Skeletal muscle tissue (tissue), 7 donors: ENCODE measurements around a stretch of chr16.

DNA sequence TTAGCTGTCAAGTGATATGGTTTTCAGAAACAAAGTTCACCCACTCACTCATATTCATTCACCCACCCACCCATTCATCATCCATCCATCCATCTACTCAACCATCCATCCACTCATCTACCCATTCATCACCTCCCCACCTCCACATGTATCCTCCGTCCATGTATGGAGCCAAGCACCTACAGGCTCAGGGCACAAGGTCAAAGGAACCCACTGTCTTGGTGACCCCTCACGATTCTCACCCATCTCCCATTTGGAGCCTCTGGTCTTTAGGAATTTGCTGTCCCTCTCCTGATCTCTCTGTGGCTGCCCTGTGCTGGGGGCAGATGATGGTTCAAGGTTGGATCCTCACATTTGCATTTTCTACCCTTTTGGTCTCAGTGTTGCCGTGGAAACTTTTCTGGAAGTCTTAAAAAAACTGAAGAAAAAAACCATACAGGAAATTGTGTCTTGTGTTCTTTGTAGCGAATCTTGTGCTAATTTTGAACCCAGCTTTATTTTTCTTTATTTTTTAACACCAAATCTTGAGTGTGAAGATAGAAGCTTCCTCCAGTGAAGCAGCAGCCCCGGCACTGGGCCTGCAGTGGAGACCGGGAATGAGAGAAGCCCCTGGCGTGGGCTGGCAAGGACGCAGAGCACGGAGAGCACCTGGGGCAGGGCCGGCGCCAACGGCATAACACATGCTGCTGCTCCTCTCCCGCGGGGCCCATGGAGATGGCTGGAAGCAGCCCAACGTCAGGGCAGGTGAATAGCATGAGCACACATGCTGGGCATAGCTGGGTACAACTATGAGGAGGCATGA, 46.1 kb downstream of the IRF8 start:
- PRO-cap, 3 experiments: no peak in any of the 3 experiments
- RAMPAGE, long total RNA: no peak
- RRBS, 2 experiments: 36 to 52% methylated on average over 5 of the region's 15 CpGs

GRCh38 chr16:85979417-85980092, 80.6 kb downstream of the IRF8 start:
- PRO-cap, 3 experiments: no peak in any of the 3 experiments
- RAMPAGE, long total RNA: no peak
- RRBS, 2 experiments: no CpG with 5 or more reads among the region's 17 CpGs

- PRO-cap, 3 experiments: no peak in any of the 3 experiments
- RAMPAGE, long total RNA: no peak
- RRBS, 2 experiments: 38 to 41% methylated on average over 3 of the region's 25 CpGs
Measured at GRCh38 chr16:85982458-85982969, 83.6 kb downstream of the IRF8 start.

DNA sequence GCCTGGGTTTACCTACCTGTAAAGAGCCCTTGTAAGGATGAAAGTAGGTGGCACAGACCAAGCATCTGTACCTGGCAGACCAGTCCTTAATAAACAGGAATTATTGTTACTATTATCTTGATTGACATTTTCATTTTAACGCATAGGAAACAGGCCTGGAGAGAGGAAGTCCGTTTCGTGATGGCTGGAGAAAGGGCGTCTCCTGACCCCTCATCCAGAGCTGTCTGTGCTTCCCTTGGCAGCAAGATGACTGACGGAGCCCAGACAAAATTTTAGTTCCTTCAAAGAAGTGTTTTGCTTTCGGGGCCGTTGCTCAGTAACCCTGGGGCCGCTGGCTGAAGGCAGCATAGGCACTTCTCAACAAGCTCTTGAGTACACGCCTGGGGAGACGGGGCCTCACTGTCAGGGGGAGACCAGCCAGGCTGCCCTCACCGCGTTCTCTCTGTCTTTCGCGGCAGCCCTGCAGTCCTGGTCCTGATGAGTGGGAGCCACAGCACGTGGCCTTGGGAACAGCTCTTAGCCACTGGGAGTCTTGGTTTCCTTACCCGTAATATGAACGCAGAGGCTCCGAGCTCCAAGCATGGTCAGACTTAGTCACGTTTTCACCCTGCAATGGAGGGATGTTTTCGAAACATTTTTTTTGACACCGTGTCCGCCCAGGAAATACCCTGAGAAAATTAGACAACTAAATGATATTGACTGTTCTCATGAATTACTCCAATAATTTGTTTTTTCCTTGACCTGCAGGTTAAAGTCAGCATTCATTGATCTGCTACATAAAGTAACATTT, 86.0 kb downstream of the IRF8 start:
- PRO-cap, 3 experiments: no peak in any of the 3 experiments
- RAMPAGE, long total RNA: no peak
- RRBS, 2 experiments: no CpG with 5 or more reads among the region's 22 CpGs

DNA sequence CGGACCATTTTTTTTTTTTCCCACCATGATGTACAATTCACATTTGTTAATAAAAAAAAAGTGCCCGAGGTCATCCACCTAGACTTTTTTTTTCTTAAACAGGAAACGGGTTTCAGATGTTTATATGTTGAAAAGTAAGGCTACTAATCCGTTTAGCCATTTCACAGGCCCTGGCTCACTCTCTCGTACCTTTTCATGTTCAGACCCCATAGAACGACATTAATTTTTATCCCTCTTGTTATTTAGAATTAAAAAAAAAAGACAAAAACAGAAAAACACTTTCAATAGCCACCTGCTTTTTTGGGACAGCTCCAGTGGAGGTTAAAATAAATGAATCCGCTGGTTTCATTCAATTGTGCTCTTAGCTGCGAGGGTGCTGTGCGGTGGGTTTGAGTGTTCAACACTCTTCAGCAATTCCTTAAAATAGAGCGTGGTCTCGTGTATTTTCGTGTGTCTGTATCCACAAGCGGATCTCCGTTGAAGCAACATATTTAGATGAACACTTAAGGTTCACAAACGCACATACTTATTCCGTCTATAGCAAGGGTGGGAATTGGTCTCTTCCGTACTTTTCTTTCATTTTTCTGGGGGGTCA, 297.6 kb downstream of the IRF8 start:
- PRO-cap, 3 experiments: no peak in any of the 3 experiments
- RAMPAGE, long total RNA: no peak
- RRBS, 2 experiments: no CpG with 5 or more reads among the region's 17 CpGs

- PRO-cap, 3 experiments: no peak in any of the 3 experiments
- RAMPAGE, long total RNA: no peak
- RRBS, 2 experiments: no CpG with 5 or more reads among the region's 16 CpGs
Measured at GRCh38 chr16:86294351-86294994, 215.9 kb upstream of the FOXF1 start.

GRCh38 chr16:86349364-86349829, 160.9 kb upstream of the FOXF1 start:
- PRO-cap, 3 experiments: no peak in any of the 3 experiments
- RAMPAGE, long total RNA: no peak
- RRBS, 2 experiments: no CpG with 5 or more reads among the region's 4 CpGs

DNA sequence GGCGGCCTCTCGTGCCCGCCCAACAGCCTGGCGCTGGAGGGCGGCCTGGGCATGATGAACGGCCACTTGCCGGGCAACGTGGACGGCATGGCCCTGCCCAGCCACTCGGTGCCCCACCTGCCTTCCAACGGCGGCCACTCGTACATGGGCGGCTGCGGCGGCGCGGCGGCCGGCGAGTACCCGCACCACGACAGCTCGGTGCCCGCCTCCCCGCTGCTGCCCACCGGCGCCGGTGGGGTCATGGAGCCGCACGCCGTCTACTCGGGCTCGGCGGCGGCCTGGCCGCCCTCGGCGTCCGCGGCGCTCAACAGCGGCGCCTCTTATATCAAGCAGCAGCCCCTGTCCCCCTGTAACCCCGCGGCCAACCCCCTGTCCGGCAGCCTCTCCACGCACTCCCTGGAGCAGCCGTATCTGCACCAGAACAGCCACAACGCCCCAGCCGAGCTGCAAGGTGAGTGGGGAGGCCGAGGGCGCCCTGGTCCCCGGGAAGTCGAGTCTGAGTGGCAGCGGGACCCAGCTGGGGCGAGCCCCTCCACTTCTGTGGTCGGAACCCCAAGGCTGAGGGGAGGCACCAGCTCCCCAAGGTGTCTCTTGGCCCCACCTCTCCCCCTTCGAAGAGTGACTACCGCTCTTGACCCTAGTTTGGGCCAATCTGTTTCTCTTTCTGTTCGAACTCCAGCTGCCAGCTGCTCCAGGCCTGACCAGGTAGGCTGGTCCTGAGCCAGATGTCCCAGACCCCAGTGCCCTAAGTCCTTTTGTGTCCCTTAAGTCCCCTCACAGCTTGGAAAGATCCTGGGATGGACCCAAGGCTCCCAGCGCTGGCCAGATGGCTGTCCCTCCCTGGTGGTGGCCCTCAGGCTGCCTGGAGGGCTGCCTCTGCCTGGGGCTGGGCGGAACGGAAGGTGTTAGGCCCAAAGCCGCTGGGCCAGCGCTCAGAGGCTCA, 1.0 kb downstream of the FOXF1 start:
- PRO-cap, 3 experiments: no peak in any of the 3 experiments
- RAMPAGE, long total RNA: no peak
- RRBS, 2 experiments: 7% methylated on average over 30 to 37 of the region's 66 CpGs

GRCh38 chr16:86576431-86576764, 2.0 kb upstream of the FOXL1 start:
- PRO-cap, 3 experiments: no peak in any of the 3 experiments
- RAMPAGE, long total RNA: no peak
- RRBS, 2 experiments: 5 to 6% methylated on average over 9 of the region's 21 CpGs

DNA sequence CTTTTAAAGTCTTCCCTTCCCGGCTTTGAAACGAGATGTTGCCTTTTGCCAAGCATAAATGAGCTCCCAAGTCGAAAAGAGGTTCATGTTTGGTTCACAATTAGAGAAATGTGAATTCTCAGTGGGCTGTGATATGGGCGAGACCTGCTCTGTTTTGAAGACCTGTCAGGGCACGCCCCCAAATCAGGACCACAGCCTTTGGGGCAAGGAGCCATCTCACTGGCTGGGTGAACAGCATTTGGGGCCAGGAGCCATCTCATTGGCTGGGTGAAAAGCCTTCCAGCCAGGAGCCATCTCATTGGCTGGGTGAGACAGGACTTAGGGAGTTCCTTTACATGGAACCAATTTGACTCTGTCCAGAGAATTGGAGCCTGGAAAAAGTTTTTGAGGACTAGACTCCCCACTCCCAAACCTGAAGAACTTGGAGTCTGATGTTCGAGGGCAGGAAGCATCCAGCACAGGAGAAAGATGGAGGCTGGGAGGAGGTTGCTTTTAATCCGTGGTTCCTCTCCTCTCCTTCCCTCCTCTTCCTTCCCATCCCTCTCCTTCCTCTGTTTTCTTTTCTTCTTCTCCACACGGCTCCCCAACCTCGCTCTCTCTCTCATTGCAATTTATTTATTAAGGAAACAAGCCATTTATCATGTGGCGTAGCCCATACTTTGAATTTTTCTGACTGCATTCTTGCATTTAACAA, 19.6 kb downstream of the FOXL1 start:
- PRO-cap, 3 experiments: no peak in any of the 3 experiments
- RAMPAGE, long total RNA: no peak
- RRBS, 2 experiments: no CpG with 5 or more reads among the region's 10 CpGs

DNA sequence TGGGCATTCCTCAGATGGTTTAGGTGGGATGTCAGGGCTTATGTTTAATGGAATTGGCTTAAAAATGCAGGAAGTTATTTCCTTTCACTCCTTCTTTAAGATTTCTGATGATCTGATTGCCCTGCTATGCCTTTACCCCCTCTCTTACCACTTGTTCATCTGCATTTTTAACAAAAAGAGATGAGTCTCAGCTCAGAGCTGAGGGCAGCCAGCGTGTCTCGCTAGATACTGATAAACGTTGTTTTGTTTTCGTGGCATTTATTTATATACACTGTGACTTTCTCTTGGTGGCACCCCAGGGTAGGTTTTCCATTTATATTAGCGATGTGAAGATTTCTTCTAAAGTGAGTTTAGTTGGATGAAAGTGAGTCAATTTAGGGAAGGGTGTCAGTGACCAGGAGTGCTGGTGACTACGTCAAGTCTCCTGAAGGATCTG, 30.9 kb downstream of the FOXL1 start:
- PRO-cap, 3 experiments: no peak in any of the 3 experiments
- RAMPAGE, long total RNA: no peak
- RRBS, 2 experiments: no CpG with 5 or more reads among the region's 6 CpGs

- PRO-cap, 3 experiments: no peak in any of the 3 experiments
- RAMPAGE, long total RNA: no peak
- RRBS, 2 experiments: no CpG with 5 or more reads among the region's 7 CpGs
Measured at GRCh38 chr16:86727196-86727591, 148.8 kb downstream of the FOXL1 start.

DNA sequence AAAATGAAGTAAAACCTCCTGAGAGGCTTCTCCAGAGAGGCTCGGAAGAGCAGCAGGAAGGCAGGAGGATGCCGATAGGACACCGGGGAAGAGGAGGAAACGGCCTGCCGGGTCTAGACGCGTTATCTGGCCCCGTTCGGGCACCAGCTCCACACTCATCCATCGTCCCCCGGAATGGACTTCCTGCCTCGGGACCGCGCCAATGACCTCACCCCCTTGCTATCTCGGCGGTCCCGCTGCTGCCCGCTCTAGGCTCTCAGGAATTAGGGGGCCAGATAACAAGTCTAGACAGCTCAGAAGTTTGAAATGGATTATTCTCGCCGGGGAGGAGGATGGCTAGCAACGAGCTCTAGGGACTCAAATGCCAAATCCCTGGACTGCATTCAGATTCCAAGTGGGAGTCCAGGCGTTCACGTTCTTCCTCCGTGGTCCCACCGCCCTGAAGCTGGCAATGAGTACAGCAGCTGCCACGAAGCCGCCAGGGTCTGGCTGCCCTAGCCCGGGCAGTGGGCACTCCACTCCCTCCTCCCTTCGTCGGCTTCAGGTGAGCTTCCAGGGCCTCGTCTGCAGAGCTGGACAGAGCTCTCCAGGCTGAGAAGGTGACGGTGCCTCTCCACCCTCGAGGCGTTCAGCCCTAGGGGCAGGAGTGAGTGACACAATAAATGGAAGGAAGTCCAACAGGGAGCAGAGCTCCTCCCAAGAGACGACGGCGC, 351.0 kb downstream of the FOXL1 start:
- PRO-cap, 3 experiments: no peak in any of the 3 experiments
- RAMPAGE, long total RNA: no peak
- RRBS, 2 experiments: 4 to 21% methylated on average over 9 of the region's 37 CpGs

DNA sequence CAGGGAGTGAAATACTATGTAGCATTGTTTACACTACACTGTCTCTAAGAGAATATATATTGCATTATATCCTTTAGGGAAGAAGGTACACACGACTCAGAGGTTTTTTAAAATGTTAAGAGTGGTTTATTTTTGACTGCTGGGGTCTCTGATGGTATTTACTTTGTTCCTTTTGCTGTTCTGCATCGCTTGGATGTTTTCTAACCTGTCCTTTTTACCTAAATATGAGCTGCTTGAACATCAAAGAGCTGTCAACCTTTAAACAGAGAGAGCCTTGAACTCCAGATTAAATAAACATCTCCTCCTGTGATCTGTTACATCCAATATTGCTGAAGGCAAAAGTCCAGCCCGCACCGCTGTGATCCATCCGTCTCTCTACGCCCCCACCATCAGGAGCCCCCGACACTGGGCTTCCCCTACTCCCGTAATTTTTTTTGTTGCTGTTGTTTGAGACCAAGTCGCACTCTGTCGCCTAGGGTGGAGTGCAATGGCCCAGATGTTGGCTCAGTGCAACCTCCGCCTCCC, 1.3 kb downstream of the FBXO31 start:
- PRO-cap, 3 experiments: no peak in any of the 3 experiments
- RAMPAGE, long total RNA: no peak
- RRBS, 2 experiments: no CpG with 5 or more reads among the region's 11 CpGs

- PRO-cap, 3 experiments: no peak in any of the 3 experiments
- RAMPAGE, long total RNA: no peak
- RRBS, 2 experiments: 13 to 14% methylated on average over 10 of the region's 55 CpGs
Measured at GRCh38 chr16:87491398-87492061, 1.3 kb downstream of the ZCCHC14 start.

GRCh38 chr16:87518315-87518968, 25.6 kb upstream of the ZCCHC14 start:
- PRO-cap, 3 experiments: peak in 1 of 3 experiments; most common minus-strand start chr16:87518754 (in 1)
- RAMPAGE, long total RNA: no peak
- RRBS, 2 experiments: 15 to 19% methylated on average over 6 of the region's 20 CpGs

DNA sequence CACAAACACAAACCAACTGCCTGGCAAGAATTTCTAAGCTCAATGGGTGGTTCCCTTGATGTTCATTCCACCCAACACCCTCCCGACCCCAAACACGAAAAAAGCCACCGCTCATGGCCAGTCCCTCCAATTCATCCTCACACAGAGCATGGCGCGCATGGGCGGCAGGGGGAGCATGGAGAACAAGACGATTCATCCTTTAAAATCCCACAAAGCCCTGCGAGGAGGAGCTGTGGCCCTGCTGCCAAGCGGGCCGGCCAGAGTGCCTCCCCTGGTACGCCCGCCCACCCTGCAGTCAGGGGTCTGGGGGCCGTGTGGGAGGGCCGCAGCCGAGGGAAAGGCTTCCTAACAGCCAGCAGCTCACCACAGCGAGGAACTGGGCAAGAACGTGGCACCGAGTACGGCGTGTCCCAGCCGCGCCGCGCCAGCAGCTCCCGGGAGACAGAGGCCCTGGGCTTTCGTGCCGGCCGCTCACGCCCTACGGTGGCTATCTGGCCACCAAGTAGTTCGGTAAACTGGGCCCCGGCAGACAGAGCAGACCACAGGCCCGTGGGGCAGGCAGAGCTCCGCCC, 60.9 kb downstream of the KLHDC4 start:
- PRO-cap, 3 experiments: no peak in any of the 3 experiments
- RAMPAGE, long total RNA: no peak
- RRBS, 2 experiments: 94 to 95% methylated on average over 2 of the region's 34 CpGs

DNA sequence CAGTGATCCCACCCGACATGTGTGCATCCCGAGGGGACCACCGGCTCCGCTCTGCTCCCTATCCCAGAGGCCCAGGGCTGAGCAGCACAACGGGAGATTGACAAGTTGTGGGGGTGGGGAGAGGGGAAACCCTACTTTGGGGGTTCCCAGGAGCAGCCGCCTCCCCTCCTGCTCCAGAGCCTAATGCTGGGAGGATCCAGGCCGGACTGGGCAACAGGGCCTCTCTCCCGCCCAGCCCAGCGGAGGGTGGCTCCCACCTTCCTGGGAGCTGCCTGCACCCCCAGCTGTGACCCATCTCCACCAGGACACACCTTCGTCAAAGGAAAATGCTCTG, 25.5 kb downstream of the KLHDC4 start:
- PRO-cap, 3 experiments: no peak in any of the 3 experiments
- RAMPAGE, long total RNA: no peak
- RRBS, 2 experiments: 72 to 87% methylated on average over 3 of the region's 10 CpGs

DNA sequence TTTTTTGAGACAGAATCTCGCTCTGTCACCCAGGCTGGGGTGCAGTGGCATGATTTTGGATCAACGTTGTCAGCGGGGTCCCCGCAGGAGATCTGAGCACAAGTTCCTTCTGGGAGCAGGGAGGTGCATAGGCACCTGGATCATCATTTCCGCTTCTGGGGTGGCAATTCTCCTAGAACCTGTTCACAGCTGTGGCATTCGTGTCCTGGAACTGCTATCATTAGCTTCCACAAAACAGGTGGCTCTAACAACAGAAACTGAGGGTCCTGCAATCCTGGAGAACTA, 43.3 kb upstream of the KLHDC4 start:
- PRO-cap, 3 experiments: no peak in any of the 3 experiments
- RAMPAGE, long total RNA: no peak
- RRBS, 2 experiments: no CpG with 5 or more reads among the region's 6 CpGs

- PRO-cap, 3 experiments: no peak in any of the 3 experiments
- RAMPAGE, long total RNA: no peak
- RRBS, 2 experiments: 75 to 81% methylated on average over 7 to 10 of the region's 37 CpGs
Measured at GRCh38 chr16:87830835-87831654, 38.3 kb downstream of the SLC7A5 start.